ENCODE results near the genes CAV1 and CFTR.

- PRO-cap = bidirectional peak, plus-strand start at chr7:114087221, minus-strand start at chr7:114087099
These were observed 168.4 kb upstream of the PPP1R3A start for GRCh38 chr7:114087026-114087799.

GRCh38 chr7:114419719-114420349, 5.2 kb downstream of the FOXP2 start:
- PRO-cap = no peak

GRCh38 chr7:114434839-114435522, 20.4 kb downstream of the FOXP2 start:
- PRO-cap = no peak

DNA sequence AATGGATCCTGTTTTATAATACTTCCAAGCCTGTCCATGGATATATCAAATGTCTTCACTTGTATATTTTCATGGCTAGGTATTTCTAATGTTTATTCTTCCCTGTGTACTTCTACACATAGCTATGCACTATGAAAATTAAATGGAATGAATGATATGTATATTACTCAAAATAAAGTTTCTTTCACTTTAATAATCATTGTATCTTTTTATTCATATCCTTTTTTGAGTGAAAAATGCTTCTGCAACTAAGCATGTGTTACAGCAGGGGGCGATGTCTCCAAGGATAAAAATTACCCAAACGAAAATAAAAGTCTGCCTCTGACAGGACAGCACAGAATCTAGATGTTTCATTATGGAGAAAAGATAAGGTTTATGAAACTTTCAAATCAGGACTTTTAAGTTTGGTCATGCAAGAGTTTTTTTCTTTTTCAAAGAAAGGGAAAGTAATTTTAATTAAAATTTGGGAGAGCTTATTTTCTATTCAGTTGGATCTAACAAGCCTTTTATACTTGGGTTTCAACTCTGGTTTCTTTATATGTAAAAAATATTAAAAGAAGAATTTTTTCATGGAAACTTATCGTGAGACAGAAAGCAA, 48.4 kb downstream of the TES start:
- PRO-cap = no peak

DNA sequence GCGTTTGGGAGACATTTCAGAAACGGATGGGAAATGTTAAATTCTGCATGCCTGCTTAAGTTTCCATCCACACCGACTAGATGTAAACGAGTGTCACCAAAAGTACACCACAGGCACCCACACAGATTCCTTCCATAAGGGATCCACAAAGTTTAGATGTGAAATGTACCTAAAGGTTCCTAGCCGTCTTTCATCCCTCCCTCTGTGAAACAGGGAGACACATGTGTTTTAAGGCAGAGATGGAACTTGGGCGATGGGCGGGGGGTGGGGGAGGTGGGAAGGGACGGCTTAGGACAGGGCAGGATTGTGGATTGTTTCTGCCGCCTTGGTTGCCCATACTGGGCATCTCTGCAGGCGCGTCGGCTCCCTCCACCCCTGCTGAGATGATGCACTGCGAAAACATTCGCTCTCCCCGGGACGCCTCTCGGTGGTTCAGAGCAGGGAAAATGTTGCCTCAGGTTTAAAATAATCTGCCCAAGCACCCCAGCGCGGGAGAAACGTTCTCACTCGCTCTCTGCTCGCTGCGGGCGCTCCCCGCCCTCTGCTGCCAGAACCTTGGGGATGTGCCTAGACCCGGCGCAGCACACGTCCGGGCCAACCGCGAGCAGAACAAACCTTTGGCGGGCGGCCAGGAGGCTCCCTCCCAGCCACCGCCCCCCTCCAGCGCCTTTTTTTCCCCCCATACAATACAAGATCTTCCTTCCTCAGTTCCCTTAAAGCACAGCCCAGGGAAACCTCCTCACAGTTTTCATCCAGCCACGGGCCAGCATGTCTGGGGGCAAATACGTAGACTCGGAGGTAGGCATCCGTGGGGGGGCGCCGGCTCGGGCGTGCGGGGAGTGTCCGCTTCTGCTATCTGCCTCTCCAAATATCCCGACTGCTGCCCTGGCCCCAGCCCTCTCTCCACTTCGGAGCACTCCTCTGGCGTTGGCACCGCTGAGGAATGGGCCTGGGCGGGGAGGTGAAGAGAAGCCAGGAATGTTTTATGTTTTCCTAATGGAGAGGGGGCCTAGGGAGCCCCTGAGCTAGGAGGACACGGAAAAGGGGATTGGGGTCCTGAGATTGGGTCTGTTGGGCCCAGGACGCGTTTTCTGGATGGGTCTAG, at the start of gene CAV1:
TSS of gene CAV1 (plus strand) at position 742 of the 1,105 bp plus-strand sequence.
- PRO-cap = bidirectional peak, plus-strand start at position 742 of the sequence, minus-strand start at position 543 of the sequence

DNA sequence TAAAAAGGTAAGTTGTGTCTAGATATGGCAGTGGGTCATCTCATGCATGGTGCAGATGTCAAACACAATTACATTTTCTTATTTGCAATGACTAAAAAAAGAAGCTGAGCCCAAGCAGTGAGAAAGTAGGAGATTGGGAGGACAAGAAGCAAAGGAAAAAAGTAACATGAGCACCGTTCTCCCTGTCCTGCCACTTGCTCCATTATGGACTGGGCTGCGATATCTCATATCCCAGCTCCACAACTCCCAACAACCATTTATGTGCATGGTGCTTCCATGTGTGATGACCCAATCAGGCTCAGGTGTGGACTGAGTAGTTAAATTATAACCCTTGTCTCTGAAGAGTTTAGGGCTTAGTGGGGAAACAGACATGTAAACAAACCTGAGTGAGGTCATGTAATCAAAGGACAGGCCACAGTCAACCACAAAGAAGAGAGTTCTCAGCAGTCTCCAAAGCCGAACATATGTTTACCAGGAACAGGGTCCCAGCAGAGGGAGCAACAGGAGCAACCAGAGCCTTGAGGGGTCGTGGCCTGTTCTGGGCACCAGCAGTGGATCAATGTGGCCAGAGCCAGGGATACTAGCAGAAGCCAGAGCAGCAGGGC, 11.3 kb downstream of the CAV1 start:
- PRO-cap = bidirectional peak, plus-strand start at position 427 of the sequence, minus-strand start at position 196 of the sequence

- PRO-cap = no peak
These were observed 35.6 kb downstream of the CAV1 start for GRCh38 chr7:116560012-116561169.

GRCh38 chr7:116633435-116634047, 38.5 kb upstream of the MET start:
- PRO-cap = no peak

DNA sequence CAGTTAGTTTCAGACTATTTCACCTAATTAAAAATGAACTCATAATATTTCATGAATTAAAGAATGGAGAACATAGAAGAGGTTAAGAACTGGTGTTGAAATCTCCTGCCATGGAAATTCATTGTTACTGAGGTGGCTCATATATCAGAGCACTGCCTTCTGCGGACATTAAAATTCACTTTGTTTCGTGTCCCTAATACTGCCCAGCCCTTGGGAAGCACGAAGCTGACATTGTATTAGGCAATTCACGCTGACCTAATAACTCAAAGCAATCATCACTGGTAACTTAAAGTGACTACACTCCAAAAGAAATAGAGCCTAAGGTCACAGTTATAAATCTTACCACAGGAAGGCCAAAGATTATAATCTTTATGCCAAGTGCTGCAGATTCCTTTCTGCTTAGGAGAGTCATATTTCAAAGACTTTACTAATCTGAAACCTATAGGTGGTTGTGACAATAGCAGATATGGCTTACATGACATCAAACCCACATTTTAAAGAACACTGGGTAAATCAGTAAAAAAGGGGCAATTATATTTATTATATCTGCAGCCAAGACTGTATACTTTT, 52.1 kb upstream of the CAPZA2 start:
- PRO-cap = no peak

DNA sequence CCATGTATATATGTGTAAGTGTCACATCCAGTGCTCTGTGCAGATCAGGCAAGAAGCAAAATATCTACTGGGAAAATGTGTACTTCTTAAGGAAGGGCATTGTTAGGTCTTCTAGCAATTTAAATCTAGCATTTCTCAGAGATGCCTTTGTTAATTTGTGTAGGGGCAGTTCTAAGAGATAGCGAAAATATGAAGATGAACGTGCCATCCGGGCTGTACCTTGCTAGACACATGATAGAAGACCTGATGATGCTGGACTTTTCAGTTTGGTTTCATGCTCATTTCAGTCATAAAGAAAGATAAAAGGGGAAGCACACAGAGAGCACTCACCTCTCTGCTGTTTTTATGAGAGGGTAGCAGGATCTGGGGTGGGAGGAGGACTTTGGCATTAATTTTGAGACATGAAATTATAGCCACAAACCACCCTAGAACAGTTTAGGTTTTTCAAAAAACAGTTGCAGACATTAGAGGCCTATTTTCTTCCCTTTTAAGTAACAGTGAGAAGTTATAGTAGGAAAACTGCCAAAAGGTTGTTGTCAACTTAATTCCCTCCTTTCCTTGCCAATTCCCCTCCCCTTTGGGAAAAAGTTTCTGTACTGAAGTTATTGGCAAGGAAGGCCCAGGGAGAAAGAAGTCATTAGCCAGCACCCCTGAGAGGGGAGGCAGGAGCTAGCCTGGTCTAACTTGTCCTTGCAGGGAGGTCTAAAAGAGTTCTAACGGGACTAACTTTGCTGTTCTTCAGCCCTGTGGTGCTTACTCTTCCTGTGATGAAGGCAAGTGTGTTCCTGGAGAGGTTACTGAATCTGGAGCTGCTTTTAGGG, 2.6 kb downstream of the ST7 start:
- PRO-cap = no peak

GRCh38 chr7:116971913-116972319, 18.6 kb downstream of the ST7 start:
- PRO-cap = no peak

- PRO-cap = no peak
These were observed 58.0 kb downstream of the ST7 start for GRCh38 chr7:117011210-117011766.

DNA sequence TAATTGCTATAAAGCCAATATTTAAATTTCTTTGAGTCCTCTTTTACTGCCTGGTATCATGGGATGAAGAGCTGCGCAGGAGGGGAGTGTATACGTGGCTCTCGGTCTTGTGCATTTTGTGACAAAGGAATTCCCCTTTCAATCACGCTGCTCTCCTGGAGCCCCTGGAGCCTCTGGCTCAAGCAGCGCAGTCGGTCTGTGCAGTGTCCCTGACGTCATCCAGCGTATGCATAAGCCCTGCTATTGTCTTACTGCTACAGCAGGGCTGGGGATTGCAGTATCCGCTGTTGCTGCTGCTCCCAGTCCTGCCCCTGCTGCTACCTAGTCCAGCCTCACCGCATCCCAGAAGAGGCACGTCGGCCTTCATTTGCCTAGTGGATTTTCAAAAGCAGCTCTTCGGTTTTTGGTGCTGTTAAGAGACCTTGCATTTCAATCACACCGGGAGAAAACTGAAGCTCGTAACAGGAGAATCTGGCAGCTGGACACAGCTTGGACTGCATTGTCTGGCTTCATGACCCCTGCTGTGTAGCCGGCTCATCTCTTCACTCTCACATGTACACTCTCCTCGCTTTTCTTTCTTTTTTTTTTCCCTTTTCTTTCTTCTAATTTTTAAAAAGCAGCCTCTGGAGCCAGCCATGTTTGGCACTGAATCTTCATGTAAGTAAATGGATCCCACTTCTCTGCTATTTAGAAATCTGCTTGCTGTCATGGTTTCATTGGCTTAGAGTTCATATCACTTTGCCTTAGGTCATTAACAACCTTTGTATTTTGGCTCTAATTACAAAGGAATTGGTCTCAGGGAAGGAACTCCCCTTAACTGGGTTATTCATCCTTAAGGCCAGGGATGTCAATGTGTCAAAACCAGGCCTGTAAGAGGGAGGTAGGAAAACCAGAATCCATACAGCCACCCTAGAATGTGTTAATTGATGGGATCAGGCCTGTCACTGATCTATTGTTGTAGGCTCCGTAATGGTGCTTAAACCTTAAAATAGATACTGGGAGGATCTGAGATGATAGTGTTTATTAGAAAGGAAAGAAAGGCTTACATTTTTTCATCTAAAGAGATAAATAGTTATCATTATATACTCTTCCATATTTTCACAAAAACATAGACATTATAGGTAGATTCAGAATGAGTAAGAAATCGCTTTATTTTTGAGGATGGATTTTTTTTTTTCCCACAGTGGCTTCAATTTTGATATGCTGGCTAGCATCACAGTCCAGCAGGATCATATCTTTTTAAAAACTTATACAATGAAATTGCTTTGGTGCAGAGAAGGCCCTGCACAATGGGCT, 67.1 kb downstream of the ST7 start:
- PRO-cap = no peak

GRCh38 chr7:117051144-117051783, 98.0 kb downstream of the ST7 start:
- PRO-cap = no peak

DNA sequence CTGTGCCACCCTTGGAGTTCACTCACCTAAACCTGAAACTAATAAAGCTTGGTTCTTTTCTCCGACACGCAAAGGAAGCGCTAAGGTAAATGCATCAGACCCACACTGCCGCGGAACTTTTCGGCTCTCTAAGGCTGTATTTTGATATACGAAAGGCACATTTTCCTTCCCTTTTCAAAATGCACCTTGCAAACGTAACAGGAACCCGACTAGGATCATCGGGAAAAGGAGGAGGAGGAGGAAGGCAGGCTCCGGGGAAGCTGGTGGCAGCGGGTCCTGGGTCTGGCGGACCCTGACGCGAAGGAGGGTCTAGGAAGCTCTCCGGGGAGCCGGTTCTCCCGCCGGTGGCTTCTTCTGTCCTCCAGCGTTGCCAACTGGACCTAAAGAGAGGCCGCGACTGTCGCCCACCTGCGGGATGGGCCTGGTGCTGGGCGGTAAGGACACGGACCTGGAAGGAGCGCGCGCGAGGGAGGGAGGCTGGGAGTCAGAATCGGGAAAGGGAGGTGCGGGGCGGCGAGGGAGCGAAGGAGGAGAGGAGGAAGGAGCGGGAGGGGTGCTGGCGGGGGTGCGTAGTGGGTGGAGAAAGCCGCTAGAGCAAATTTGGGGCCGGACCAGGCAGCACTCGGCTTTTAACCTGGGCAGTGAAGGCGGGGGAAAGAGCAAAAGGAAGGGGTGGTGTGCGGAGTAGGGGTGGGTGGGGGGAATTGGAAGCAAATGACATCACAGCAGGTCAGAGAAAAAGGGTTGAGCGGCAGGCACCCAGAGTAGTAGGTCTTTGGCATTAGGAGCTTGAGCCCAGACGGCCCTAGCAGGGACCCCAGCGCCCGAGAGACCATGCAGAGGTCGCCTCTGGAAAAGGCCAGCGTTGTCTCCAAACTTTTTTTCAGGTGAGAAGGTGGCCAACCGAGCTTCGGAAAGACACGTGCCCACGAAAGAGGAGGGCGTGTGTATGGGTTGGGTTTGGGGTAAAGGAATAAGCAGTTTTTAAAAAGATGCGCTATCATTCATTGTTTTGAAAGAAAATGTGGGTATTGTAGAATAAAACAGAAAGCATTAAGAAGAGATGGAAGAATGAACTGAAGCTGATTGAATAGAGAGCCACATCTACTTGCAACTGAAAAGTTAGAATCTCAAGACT, at the start of gene CFTR:
TSS of gene CFTR (plus strand) at position 765 of the 1,138 bp plus-strand sequence.
- PRO-cap = bidirectional peak, plus-strand start at position 733 of the sequence, minus-strand start at position 492 of the sequence

DNA sequence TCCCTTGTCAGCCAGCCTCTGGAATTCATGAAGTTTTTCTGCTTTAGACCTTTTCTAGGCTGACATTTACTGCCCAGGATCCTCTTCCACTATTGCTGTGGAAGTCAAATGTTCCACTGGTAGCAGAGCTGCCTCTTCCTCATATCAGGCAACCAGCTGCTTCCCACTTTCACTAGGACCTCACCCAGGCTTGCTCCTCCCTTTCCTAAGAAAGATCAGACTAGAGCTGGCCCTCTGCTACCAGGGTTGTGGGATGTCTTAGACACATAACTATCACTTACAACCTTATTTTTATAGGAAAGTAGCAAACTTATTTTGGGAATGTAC, 121.5 kb downstream of the CTTNBP2 start:
- PRO-cap = no peak

DNA sequence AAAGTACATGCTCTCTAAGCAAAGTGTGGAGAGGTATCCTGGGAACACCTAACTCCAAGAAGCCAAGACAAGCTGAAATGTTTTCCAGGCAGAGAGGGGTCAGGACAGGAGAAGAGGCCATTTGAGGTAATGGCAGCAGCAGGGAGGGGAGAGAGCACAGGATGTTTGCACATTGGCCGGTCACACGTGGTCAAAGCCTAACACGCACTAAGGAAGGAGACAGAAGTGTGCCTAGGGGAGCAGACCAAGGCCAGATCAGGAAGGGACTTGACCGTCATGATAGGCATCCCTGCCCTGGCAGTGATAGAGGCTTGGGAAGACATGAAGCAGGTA, 101.5 kb downstream of the CTTNBP2 start:
- PRO-cap = no peak

DNA sequence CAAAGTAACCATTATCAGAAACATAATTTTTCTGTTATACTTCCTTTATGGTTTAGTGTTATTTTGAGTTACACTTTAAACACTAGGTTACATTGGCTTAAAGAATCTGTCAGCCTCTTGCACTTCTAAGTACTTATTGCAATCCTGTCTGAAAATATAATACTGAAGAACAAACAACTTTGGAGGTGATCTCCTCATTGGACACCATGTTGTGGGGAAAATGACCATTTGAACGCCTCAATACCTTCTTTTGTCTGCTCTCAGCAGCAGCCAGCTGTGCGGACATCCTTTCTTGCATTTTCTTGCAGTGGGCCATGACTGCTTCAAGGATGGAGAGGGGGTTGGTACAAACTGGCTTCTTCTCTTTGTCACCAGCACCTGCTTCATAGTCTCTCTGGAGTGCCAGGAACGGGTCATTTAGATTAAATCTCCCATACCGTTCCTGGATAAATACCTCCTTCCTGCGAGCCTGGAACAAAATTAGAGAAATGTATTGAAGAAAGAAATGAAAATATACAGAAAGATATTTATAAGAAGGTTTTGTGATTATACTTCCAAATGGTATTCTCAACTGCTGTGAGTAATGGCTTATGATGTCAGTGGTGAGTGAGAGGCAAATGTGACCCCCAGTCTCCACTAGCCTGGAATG, 62.6 kb downstream of the CTTNBP2 start:
- PRO-cap = no peak

- PRO-cap = no peak
These were observed 1.6 kb upstream of the LSM8 start for GRCh38 chr7:118182241-118182859.

DNA sequence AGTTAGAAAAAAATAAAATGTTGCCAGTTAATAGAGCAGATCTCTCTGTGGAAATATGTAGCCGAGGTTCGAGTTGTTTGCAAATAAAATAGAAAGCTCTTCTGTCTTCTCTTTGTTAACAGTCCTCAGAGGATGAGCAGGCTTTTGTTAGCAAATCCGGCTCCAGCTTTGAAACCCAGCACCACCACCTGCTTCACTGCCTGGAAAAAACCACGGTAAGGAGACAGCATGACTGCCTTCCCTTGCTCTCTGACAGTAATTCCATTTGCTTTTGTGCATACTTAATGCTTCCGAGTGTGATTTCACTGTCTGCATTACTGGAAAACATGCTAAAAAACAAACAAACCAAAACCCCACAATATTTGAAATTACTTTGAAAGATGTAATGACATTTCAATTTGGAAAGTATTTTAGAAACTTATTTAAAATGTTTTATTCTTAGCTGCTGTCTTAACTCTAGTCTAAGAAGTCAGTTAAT, 115.5 kb downstream of the TSPAN12 start:
- PRO-cap = no peak

Data from left lobe of liver (tissue), 1 donor.